Hepatocyte (in vitro differentiated cells and primary cell): ENCODE results near the genes MEIKIN, IL3, CSF2 and IRF1.

- RAMPAGE, long total RNA, result no peak
- RRBS, result no CpG with 5 or more reads among the region's 29 CpGs
These were observed at the start of gene MEIKIN for GRCh38 chr5:131945474-131945969. Gene MEIKIN (minus strand): TSS chr5:131945663.

GRCh38 chr5:131974762-131975532, 29.5 kb upstream of the MEIKIN start:
- RAMPAGE, long total RNA, result no peak
- RRBS, result 79% methylated on average over 1 of the region's 15 CpGs

- RAMPAGE, long total RNA, result no peak
- RRBS, result no CpG with 5 or more reads among the region's 14 CpGs
These were observed at the start of gene IL3 for GRCh38 chr5:132060382-132060803. Gene IL3 (plus strand): TSS chr5:132060655.

GRCh38 chr5:132073497-132073911, at the start of gene CSF2:
Gene CSF2 (plus strand): TSS chr5:132073789.
- RAMPAGE, long total RNA, result no peak
- RRBS, result no CpG with 5 or more reads among the region's 8 CpGs

GRCh38 chr5:132224538-132224996, 3.1 kb downstream of the P4HA2 start:
- RAMPAGE, long total RNA, result no peak
- RRBS, result no CpG with 5 or more reads among the region's 2 CpGs

- RAMPAGE, long total RNA, result no peak
- RRBS, result 90% methylated on average over 2 of the region's 23 CpGs
These were observed 1.8 kb downstream of the PDLIM4 start for GRCh38 chr5:132259113-132259840.

GRCh38 chr5:132378352-132379087, 9.0 kb downstream of the SLC22A5 start:
- RAMPAGE, long total RNA, result no peak
- RRBS, result no CpG with 5 or more reads among the region's 7 CpGs

DNA sequence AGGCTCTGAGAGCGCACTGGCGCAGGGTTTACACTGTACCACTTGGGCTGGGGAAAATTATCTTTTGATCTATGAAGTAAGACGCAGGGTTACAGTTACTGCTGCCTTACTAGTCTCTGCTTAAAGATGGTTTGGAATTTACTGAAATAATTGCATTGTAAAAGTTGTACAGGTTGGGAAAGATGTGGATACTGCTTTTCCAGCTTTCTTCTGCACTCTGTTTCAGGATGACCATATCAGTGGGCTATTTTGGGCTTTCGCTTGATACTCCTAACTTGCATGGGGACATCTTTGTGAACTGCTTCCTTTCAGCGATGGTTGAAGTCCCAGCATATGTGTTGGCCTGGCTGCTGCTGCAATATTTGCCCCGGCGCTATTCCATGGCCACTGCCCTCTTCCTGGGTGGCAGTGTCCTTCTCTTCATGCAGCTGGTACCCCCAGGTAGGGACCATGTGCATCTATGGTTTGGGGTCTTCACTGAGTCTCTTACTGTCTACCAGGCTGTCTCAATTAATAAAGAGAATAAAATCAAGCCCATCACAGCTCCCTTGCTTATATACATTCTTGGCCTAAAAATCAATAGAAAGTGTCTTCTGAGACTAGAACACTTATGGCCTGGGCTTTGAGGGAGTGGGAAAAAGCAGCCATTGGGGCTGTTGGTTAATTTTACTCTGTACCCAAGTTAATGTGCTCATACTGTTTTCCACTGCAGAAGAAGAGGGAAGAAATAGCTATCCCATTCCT, 21.1 kb downstream of the SLC22A5 start:
- RAMPAGE, long total RNA, result no peak
- RRBS, result no CpG with 5 or more reads among the region's 7 CpGs

DNA sequence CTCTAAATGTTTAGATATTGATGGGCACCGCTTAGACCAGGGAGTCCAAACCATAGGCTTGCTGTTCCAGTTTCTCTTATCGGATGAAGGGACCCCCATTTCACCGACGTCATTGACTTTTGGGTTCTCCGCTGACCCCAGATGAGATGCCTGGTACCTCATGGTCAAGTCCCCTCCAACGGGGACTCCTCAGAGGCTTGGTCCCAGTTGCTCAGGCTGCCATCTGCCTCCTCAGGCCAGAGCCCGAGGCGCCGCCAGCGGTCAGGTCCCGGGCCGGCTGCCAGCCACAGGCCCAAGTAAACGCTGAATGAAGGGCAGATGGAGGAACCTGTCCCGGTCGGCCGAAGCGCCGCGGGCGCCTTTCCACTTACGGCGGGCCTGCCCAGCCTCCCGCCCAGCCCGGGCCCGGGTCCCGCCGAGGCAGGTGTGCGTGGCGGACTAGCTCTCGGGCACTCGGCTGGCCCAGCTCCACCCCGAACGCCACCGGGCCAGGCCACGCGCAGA, 40.8 kb downstream of the SLC22A5 start:
- RAMPAGE, long total RNA, result no peak
- RRBS, result 2% methylated on average over 22 of the region's 36 CpGs

DNA sequence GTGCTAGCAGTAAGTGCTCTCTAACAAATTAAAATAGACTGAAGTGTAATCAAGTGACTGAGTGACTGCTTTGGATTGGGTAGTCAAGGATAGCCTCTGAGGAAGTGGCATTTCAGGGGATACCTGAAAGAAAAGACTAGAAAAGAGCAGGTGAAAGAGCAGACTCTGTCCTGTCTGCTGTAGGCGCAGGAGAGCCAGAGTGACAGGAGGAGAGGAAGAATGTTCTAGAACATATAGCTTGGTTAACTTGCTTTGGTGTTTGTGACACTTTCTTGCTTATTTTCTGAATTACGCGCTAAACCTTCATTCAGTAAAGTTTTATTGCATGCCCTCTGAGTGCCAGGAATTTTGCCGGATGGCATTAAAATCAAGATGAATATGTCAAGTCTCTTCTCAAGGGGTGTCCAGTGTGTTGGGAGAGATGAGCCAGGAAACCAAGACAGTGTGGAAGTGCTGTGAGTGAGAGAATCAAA, 59.0 kb downstream of the SLC22A5 start:
- RAMPAGE, long total RNA, result no peak
- RRBS, result no CpG with 5 or more reads among the region's 4 CpGs

GRCh38 chr5:132463860-132464189, 26.7 kb downstream of the IRF1 start:
- RAMPAGE, long total RNA, result no peak
- RRBS, result no CpG with 5 or more reads among the region's 5 CpGs

GRCh38 chr5:132489856-132490883, at the start of gene IRF1:
Gene IRF1 (minus strand): TSS chr5:132490773.
- RAMPAGE, long total RNA, result no peak
- RRBS, result 1% methylated on average over 62 of the region's 120 CpGs

GRCh38 chr5:132669836-132670423, 3.9 kb upstream of the IL4 start:
- RAMPAGE, long total RNA, result no peak
- RRBS, result no CpG with 5 or more reads among the region's 8 CpGs

GRCh38 chr5:132821053-132822310, 8.4 kb downstream of the SOWAHA start:
- RAMPAGE, long total RNA, result no peak
- RRBS, result no CpG with 5 or more reads among the region's 7 CpGs

- RAMPAGE, long total RNA, result no peak
- RRBS, result no CpG with 5 or more reads among the region's 8 CpGs
These were observed 11.1 kb upstream of the SHROOM1 start for GRCh38 chr5:132841530-132842009.

- RAMPAGE, long total RNA, result no peak
- RRBS, result no CpG with 5 or more reads among the region's 5 CpGs
These were observed 42.1 kb downstream of the LEAP2 start for GRCh38 chr5:132915669-132915914.

DNA sequence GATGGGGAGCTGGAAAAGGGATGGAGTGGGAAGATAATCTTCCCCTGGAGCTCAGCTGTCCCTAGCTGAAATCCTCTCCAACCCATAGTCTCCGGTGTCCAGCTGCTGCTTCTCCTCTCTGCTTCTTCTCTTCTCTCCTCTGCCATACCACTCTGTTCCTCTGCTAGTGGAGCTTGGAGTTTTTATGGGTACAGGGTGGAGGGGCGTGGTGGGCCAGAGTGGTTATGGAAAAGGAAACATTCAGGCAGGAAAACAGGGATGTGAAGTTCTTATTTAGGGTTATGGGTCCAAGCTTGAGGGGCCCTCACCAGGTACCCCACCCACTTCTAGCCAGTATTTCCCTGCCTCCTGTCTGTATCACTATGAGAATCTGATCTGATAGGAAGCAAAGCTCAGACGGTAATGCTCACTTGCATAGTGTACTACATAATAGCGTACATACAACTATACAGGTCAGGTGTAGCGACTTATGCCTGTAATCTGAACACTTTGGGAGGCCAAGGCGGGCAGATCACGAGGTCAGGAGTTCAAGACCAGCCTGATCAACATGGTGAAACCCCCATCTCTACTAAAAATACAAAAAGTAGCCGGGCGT, 8.3 kb downstream of the AFF4 start:
- RAMPAGE, long total RNA, result no peak
- RRBS, result no CpG with 5 or more reads among the region's 9 CpGs

DNA sequence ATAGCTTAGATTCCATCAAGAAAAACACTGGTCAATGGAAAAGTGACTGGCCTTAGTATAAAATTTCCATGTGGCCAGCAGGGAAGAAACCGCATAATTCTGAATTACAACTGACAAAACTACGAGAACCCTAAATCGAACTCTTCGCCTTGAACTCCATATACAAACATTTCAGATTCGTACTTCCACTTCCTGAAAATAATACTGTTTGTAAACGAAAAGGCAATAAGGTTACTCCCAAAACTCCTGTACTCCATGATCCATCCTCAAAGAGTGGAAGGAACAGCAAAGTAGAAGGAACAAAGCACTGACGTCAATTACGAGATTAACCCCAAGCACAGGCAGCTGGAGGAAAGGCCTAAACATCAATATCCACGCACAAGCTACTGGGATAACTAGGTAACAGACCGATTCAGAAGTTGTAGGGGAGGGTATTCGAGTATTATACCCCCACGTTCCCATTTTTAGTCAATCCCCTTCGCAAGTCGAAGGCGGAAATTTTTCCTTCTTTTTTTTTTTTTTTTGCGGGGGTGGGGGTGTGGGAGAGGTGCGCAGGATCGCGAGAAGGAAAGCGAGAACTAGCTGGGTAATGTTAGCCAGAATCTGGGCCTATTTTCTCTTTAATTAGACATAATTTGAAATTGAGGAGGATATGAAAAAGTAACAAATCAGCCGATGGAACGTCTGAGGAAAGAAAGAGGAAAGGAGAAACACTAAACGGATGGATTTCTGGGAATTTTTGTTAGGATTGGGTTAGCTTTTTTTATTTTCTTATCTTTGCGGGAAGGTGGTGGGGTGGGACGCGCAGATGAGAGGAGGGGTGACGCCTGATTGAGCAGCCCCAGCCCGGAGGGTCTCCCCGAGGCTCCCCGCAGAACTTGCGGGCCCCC, 892 bp downstream of the AFF4 start:
- RAMPAGE, long total RNA, result no peak
- RRBS, result 2% methylated on average over 4 of the region's 31 CpGs

GRCh38 chr5:133016183-133016444, 10.2 kb downstream of the ZCCHC10 start:
- RAMPAGE, long total RNA, result no peak
- RRBS, result no CpG with 5 or more reads among the region's 3 CpGs

DNA sequence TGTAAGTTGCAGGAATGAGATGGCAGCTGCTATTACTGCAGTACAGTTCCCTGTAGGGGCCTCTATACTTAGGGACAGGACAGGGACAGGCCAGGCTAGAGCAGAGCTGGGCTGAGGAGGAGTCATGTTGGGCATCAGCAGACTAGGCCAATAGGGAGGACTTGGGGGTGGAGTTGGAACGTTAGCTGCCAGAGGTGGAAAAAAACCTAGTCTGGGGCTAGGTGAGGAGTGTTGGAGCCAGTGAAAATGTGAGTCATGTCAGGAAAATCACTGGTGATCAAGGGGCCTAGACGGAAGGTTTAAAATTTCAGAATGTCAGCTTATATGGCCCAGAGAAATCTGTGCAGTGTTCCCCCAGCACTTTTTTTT, 8.2 kb upstream of the HSPA4 start:
- RAMPAGE, long total RNA, result no peak
- RRBS, result no CpG with 5 or more reads among the region's 2 CpGs